Cardiac muscle cell (in vitro differentiated cells and primary cell): ENCODE measurements around a stretch of chr2.

- RAMPAGE, long total RNA = no peak
- RRBS = no CpG with 5 or more reads among the region's 28 CpGs
These were observed 131.3 kb upstream of the FAM240C start for GRCh38 chr2:242031317-242032221.